GM23248 (cell line): ENCODE data around the gene ABRACL.

GRCh38 chr6:137944411-137944830, 77.4 kb downstream of the TNFAIP3 start:
- RAMPAGE, long total RNA, result no peak

- RAMPAGE, long total RNA, result no peak
These were observed 2.5 kb downstream of the PERP start for GRCh38 chr6:138104566-138105350.

- RAMPAGE, long total RNA, result no peak
These were observed 1.0 kb upstream of the PERP start for GRCh38 chr6:138108272-138108614.

- RAMPAGE, long total RNA, result no peak
These were observed 43.2 kb upstream of the SMIM28 start for GRCh38 chr6:138334286-138335138.

- RAMPAGE, long total RNA, result no peak
These were observed 8.8 kb downstream of the HEBP2 start for GRCh38 chr6:138412817-138413267.

DNA sequence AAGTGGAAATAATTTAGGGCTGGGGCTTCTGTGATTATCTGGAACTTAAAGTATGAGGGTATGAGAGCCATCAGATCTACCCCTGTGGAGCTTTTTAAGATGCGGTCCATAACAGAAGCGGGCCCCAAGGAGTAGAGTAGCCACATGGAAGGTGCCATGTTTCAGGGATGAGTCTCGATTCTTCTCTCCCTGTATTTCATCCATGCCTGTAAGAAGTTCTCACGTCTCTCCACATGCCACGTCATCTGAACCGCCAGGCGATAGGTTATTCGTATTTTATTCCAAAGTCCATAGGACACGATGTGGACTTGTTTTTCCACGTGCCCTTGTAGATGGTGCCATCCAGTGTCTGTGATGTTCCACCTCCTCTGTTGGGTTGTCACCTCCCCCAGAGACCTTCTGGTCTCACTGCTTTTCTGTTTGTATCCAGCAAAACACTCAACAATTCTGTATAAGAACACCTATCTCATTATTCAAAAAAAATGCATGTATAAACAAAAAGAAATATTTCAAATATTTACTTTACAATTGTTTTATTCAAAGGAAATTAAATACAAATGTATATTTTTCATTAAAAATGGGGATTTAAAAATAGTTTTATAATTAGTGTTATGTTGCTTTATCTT, 17.6 kb downstream of the HEBP2 start:
- RAMPAGE, long total RNA, result no peak

GRCh38 chr6:138455263-138456599, 43.6 kb downstream of the NHSL1 start:
- RAMPAGE, long total RNA, result no peak

GRCh38 chr6:138484896-138485661, 14.2 kb downstream of the NHSL1 start:
- RAMPAGE, long total RNA, result no peak

- RAMPAGE, long total RNA, result no peak
These were observed 12.7 kb downstream of the NHSL1 start for GRCh38 chr6:138486484-138487109.

- RAMPAGE, long total RNA, result no peak
These were observed 1.5 kb upstream of the NHSL1 start for GRCh38 chr6:138500914-138501113.

DNA sequence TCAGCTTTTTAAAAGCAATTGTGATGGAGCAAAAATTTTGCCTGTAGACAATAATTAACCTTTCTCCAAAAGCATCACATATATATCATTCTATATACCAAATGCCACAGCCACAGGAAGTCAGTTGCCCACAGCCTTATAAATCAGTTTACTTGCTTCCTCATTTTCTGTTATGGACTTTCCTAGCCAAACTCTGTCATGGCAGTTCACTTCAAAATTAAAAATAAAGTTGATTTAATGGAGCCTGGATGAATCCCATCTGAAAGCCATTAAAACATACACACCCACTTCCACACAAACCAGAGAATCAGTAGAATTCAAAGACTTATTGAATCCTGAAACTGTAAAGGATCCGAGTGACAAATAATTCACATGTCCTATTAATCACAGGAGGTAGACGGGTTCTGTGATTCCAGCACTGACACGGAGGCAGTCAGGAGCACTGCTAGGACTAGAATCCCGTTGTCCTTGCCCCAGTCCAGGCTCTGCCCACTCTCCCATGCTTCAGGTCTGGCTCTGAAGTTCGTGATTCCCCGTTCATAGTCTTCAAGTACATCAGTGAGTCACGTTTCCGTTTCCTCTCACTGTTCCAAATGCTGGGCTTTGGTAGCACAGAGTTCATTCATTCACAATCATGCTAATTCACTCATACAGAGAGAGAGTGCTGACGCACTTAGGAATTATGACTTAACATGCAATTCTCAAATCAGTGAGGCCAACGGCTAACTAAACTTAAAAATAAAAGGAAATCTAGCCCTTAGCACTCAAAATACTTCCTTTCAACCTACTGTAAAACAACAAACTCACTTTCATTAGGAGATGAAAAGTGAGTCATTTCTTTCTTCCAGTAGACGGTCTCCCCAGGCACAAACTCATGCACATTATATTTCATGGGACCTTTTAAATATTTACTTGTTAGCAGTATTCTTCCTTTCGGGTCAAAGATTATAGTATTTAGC, 93.8 kb upstream of the NHSL1 start:
- RAMPAGE, long total RNA, result no peak

- RAMPAGE, long total RNA, result no peak
These were observed 3.0 kb downstream of the REPS1 start for GRCh38 chr6:138984772-138985741.

DNA sequence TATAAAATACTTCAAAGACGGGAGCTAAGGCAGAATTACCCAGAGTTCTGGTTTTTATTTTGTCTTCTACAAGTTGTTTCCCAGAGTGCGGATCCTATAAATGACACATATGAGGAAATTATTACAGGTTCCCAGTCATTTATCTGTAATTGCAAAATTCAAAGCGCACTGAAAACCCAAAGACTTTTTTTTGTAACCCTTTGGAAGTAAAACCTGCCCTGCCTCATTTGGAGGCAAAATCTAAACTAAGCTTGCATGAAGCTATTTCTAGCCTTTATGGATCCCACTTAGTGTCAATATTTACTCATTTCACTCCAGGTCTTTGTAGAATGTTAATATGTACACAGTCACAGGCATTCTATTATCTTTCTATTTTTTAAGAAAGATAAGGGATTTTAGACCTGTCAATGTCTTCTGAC, 988 bp upstream of the REPS1 start:
- RAMPAGE, long total RNA, result no peak

GRCh38 chr6:139028269-139029429, at the start of gene ABRACL:
ABRACL (plus strand) TSS chr6:139028745.
- RAMPAGE, long total RNA, result start-site peak on the plus strand at chr6:139028738-139028807, 264 and 513 reads in 2 replicates

DNA sequence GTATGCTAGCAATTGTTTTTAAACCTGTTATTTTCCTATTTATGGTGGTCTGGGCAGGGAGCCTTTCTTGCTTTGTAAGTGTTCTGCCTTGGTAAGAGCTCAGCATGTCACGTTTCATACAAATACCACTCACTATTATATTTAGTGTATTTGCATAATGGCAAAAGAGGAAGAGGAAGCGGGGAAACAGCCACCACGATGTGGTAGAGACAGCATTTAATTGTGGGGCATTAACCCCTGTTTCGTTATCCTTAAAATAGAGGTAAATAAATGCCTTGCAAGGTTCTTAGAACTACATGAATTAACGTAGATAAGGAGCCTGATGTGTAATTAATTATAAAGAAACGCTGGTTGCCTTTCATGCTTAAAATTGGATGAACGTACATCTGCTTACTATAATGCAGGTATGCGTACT, 2.0 kb downstream of the ABRACL start:
- RAMPAGE, long total RNA, result no peak

DNA sequence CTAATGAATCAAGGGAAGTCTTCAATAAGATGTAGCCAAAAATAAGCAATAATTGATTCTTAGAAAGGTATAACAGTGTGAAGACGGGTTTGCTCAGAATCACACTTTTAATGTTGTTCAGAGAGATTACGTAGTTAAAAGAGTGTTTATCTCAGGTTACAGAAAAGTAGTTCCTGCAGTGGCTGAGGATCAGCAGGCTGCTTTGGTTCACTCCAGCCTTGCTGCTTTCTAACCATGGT, 41.0 kb downstream of the HECA start:
- RAMPAGE, long total RNA, result no peak

DNA sequence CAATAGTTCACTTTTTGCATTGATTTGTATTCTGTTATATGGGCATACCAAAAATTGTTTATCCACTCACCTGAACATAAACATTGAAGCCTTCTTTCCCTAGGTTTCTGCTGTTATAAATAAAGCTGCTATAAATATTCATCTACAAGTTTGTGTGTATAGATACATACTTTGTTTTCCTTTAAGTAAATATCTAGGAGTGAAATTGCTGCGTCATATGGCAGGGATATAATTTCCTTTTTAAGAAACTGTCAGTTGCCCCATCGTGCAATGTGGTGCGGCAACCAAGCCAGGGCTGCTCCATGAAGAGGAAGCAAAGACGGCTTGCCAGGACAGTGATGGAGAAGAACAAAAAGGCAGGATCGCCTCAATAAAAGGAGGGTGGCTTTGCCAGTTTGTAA, 36.7 kb downstream of the CITED2 start:
- RAMPAGE, long total RNA, result no peak

- RAMPAGE, long total RNA, result no peak
These were observed 223.3 kb upstream of the CITED2 start for GRCh38 chr6:139597559-139598317.

GRCh38 chr6:139748564-139749202, 374.2 kb upstream of the CITED2 start:
- RAMPAGE, long total RNA, result no peak

DNA sequence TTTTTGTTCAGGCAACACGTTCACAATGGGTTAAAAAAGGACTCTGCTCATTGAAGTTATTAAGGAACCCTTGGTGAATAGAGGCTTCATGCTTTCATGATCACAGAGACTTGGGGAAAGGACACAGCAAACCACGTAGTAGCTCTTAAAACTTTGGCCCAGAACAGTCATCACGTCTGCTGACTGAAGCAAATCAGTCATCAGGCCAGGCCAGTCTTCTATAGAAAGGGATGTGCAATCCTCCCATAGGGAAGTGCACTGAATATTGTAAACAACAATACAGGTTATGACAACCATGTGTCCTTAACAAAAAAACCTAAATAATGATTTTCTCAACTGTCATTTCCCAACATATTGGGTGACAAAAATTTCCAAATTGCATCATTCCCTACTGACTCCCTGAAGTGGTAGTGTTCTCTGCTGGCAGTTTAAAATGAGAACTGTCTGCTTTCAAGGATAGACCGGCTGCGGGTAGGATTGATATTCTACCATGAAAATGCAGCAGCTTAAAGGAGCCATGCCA, 388.1 kb upstream of the CITED2 start:
- RAMPAGE, long total RNA, result no peak